Skeletal muscle satellite cell (primary cell): ENCODE measurements around a stretch of chr10.

DNA sequence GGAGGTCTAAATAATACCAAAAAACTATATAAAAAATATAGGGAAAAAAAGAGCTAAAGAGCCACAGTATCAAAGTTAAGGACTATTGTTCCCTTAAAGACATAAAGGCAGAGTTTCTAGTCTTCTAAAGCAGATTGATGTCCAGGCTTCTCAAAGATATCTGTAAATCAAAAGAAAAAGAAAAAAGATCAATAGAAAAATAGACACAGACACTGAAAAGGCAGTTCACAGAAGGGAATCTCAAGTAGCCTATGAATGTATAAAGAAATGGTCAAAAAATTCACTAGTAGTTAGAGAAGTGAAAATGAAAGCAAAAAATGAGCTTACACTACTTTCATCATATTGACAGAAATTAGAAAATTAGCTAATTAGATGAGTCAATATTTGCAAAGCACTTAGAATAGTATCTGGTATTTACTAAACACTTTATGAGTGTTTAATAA, 1.8 kb upstream of the CFAP58 start:
- CAGE, long polyA plus RNA = no peak

- CAGE, long polyA plus RNA = no peak
Measured at GRCh38 chr10:104680714-104681801, 40.0 kb downstream of the SORCS3 start.

GRCh38 chr10:105837969-105838391, 1196.9 kb downstream of the SORCS3 start:
- CAGE, long polyA plus RNA = no peak

DNA sequence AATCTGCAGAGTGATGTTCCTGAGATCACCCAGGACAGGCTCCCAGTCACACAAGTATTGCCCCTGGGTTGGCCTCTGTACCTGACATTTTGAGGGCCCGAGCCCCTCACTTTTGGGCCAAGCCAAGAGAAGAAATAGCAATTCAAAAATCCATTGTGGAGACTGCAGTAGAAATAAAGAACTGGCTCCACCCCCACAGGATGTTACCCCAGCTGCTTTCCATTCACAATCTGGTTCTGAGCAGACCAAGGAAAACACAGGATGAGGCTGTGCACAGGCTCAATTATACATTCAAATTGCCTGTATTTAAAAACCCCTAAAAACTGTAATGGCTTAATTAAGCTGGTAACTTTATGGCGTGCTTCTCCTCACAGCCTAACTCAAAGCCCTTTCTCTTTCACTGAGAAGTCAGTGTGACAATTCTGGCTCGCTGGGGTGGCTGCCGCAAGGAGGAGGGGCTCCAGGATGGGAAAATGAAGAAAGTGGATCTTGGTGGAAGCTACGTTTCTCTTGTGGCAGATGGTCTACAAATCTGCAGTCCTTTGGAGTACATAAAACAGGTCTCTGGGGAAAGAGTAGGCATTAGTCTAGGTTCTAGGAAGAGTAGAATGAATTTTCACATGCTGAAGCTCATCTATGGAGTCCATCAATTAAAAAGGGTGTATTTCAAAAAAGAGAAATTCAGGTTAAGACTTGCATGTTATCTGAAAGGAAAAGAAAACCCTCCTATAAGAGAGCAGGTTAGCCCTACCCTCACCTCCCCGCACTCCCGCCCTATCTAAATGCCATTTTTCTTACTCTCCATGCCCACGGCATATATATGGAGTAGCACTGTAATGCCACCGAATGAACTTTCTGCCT, 1191.0 kb downstream of the SORCS1 start:
- CAGE, long polyA plus RNA = no peak

DNA sequence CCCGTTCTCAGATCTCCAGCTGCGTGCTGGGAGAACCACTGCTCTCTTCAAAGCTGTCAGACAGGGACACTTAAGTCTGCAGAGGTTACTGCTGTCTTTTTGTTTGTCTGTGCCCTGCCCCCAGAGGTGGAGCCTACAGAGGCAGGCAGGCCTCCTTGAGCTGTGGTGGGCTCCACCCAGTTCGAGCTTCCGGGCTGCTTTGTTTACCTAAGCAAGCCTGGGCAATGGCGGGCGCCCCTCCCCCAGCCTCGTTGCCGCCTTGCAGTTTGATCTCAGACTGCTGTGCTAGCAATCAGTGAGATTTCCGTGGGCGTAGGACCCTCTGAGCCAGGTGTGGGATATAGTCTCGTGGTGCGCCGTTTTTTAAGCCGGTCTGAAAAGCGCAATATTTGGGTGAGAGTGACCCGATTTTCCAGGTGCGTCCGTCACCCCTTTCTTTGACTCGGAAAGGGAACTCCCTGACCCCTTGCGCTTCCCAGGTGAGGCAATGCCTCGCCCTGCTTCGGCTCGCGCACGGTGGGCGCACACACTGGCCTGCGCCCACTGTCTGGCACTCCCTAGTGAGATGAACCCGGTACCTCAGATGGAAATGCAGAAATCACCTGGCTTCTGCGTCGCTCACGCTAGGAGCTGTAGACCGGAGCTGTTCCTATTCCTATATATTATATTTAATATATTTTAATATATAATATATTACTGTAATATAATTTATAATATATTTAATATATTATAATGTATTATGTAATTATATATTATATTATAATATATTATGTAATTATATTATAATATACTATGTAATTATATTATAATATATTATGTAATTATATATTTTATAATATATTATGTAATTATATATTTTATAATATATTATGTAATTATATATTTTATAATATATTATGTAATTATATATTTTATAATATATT, 1151.2 kb upstream of the SORCS1 start:
- CAGE, long polyA plus RNA = no peak

GRCh38 chr10:109253069-109253466, 670.2 kb downstream of the XPNPEP1 start:
- CAGE, long polyA plus RNA = no peak

DNA sequence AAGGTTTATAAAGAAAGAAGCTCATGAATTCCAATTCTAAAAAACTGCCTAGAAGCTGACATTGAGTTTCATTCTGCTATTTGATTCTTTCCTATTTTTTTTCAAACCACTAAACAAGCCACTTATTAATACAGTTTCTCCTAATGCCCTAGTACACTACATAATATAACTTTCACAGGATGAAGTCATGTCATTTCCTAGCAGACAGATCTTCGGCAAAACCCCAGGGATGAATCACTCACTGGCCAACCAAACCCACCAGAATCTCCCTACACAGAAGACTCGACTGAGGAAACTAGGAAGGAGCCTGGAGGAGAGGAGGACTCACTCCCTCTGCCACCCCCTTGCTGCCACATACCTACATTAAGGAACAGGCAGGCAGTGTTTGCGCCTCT, 33.5 kb downstream of the XPNPEP1 start:
- CAGE, long polyA plus RNA = no peak

- CAGE, long polyA plus RNA = no peak
Measured at GRCh38 chr10:109922071-109922699, 1.1 kb downstream of the XPNPEP1 start.

GRCh38 chr10:109953723-109953970, 30.3 kb upstream of the XPNPEP1 start:
- CAGE, long polyA plus RNA = no peak

GRCh38 chr10:110136439-110137037, 70.9 kb upstream of the MXI1 start:
- CAGE, long polyA plus RNA = no peak

GRCh38 chr10:110141277-110141675, 66.1 kb upstream of the MXI1 start:
- CAGE, long polyA plus RNA = no peak

- CAGE, long polyA plus RNA = no peak
Measured at GRCh38 chr10:110141887-110142156, 65.6 kb upstream of the MXI1 start.

DNA sequence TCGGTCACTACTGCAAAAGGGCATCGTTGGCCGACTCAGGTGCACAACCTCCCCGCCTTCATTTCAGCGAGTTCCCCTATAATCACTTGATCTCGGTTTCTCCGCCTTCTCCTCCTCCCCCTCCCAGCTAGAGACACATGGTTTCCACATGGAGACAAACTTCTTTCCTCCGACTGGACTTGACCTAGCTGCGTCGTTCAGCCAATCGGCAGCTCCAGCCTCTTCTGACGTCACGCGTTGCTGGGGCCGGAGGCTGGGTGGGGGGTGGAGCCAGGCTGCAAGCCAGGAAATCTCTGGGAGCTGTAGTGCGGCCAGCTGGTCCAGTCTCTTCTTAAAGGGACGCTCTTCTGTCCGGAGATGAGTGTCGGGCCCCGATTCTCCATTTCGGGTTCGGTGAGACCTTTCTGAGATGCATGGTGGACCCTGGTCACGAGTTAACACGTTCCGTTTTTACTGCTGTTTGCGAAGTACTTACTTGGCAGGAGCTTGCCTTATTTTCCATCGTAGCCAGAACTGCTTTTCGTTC, 3.7 kb downstream of the MXI1 start:
- CAGE, long polyA plus RNA = no peak

GRCh38 chr10:110357232-110358217, 52.8 kb upstream of the SMNDC1 start:
- CAGE, long polyA plus RNA = no peak

GRCh38 chr10:110426144-110426679, 71.5 kb upstream of the DUSP5 start:
- CAGE, long polyA plus RNA = no peak

GRCh38 chr10:110436491-110436948, 61.2 kb upstream of the DUSP5 start:
- CAGE, long polyA plus RNA = no peak

DNA sequence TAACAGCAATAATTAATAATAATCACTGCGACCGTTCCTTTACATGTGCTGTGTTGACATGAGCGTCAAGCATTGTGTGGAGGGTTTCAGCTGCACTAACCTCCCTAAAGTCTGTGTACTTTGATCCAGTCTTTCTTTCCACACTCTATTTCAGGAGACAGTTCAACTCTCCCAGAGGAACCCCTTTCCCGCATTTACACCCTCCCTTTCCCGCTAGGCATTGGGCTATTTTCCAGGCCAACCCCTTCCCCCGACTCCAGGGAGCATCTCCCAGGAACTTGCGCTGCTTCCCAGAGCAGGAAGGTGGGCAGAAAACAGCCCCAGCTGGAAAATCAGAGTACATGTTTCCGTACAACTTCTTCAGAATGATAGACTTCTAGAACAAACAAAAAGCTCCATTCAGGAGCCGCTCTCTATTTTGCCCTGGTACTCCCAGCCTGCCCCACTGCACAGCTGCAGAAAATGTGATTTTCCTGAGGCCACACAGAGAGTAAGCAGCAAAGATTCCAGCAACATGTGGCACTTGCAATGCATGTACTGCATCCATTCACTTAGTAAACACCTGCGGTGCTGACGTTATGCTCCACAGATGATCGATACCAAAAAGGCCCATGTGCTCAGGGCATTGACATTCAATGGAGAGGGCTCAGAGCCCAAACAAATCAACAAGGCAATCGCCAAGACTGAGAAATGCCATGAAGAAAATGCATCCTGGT, 35.6 kb upstream of the DUSP5 start:
- CAGE, long polyA plus RNA = no peak

DNA sequence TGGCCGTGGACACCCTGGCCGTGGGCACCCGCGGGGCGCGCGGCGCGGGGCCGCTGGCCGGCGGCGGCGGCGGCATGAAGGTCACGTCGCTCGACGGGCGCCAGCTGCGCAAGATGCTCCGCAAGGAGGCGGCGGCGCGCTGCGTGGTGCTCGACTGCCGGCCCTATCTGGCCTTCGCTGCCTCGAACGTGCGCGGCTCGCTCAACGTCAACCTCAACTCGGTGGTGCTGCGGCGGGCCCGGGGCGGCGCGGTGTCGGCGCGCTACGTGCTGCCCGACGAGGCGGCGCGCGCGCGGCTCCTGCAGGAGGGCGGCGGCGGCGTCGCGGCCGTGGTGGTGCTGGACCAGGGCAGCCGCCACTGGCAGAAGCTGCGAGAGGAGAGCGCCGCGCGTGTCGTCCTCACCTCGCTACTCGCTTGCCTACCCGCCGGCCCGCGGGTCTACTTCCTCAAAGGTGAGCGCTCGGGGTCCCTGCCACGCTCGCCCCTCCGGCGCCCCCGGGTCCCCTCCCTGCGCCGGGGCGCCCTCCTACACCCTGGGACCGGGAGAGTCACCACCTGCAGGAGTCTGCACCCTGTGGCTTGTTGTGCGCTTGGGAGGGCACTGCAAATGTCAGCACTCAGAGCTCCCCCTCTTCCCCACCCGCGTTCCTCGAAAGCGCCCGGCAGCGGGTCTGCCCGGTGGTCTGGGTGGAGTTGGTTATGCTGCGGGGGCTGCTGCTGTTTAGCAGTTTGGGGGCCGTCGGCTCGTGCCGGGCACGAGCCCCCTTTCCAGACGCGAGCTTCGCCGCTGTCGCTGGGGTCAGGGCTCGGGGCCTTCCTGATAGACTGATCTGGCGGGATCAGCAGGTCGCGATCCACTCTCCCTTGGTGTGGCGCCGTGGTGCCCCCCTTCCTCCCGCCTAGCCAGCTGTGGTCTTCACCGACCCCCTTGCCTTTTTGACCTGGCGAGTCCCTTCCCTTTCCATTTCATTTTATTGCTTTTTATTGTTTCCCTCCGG, 640 bp downstream of the DUSP5 start:
- CAGE, long polyA plus RNA = no peak

- CAGE, long polyA plus RNA = no peak
Measured at GRCh38 chr10:110502112-110502397, 4.3 kb downstream of the DUSP5 start.

DNA sequence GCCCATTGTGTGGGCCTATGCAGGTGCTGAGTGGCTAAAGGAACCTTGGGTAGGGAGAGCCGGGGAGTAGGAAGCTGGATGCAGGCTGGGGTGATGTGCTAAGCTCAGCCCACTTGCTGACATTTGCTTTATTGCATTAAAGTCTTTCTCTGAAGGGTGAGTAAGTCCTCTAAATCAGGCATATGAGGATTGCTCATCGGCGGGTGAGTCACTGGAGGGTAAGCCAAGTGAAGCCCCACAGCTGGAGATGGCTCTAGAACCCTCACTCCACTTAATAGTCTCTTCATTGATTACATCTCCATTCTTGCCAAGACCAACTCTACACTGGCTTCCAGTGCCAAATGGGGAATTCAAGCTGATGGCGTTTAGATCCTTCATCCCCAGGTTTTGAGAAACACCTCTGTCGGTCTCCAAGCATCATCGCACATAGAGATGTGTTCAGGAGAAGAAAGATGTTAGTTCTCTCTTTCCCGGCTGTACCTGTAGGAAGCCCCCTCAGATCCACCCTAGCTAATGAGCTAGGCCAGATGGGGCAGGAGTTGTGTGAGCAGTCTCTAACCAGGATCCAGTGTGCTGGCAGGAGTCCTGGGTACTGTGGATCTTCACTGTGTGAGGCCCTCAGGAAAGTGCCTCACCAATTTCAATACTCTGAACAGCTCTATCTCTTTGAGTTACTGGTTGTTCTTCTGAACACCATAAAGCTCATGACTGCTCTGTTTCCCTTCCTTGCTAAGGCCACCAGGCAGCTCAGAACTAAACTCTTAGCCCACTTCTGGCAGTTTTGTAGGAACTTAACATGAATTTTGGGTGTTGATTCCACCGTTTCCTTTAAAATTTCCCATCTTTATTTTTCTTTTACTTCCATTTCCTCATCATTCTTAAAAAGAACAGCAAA, 15.3 kb downstream of the DUSP5 start:
- CAGE, long polyA plus RNA = no peak